Testis (tissue), 5 donors: ENCODE measurements around the gene CAMK2A.

GRCh38 chr5:150263674-150264347, 25.8 kb downstream of the CAMK2A start:
- PRO-cap, 3 experiments: no peak in any of the 3 experiments
- RAMPAGE, long total RNA, 2 experiments: no peak in any of the 2 experiments
- RRBS: no CpG with 5 or more reads among the region's 5 CpGs

GRCh38 chr5:150289571-150290171, at the start of gene CAMK2A:
Gene CAMK2A (minus strand): TSS chr5:150289773.
- PRO-cap, 3 experiments: no peak in any of the 3 experiments
- RAMPAGE, long total RNA, 2 experiments: no peak in any of the 2 experiments
- RRBS: 55% methylated on average over 4 of the region's 23 CpGs

DNA sequence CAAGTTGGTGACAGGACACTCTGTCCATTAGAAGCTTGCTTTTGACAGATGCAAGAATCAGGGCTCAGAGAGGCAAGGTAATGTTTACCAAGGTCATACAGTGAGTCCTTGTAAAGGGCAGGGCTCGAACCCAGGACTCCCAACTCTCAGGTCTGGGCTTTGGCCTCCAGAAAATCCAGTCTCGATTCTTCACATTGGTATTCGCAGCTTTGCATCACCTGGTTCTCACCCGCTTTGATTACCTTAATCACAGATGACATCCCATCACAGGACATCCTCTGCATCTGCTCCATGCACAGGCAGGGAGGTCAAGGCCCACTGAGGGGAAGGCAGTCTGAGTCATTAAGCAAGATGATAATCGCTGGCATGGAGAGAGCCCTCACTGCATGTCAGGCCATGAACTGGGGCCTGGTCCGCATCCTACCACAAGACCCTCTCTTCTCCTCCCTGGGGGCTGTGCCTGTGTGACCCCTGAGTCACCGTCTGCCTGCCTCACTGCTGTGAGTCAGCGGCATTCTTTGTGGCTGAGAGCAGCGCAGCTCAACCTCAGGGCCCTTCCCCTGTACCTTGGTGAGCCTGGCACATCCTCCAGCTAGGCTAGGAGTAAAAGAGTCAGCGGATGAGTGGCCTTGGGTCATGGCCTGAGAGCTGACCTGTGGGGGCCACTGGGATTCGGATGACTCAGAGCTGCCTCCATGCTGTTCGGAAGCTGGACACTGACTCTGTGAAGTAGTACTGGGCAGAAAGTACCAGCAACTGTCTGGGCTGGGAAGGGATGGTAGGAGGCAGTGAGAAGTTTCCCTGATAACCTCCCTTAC, 14.3 kb upstream of the ARSI start:
- PRO-cap, 3 experiments: no peak in any of the 3 experiments
- RAMPAGE, long total RNA, 2 experiments: no peak in any of the 2 experiments
- RRBS: no CpG with 5 or more reads among the region's 12 CpGs

DNA sequence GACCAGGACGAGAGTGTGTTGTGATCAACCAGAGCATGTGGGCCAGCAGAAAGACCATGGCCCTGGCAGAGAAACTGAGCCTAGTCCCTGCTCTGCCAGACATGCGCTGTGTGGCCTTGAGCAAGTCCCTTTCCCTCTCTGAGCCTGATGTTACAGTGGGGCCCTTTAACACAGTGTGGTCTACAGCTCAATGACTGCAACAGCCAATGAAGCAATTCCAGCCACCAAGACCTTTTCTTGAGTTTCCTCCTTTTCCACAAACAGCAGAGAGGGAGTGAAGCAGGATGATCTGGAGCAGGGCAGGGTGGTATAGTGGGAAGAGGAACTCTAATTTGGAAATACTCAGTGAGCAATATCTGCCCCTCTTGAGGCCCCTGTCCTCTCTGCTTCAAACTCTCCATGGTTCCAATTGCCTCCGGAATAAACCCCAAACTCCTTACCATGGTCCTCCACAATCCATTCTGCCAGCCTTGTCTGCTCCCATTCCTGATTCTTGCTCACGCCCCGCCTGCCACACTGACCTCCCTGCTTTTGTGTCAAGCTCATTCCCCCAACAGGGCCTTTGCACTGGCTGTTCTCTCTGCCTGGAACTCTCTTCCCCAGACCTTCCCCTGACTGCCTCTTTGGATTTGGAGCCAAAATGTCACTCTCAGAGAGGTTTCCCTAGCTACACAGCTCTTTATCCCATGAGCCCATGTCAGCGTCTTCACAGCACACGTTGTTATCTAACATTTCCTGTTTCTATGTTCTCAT, 26.0 kb upstream of the ARSI start:
- PRO-cap, 3 experiments: no peak in any of the 3 experiments
- RAMPAGE, long total RNA, 2 experiments: no peak in any of the 2 experiments
- RRBS: no CpG with 5 or more reads among the region's 7 CpGs

DNA sequence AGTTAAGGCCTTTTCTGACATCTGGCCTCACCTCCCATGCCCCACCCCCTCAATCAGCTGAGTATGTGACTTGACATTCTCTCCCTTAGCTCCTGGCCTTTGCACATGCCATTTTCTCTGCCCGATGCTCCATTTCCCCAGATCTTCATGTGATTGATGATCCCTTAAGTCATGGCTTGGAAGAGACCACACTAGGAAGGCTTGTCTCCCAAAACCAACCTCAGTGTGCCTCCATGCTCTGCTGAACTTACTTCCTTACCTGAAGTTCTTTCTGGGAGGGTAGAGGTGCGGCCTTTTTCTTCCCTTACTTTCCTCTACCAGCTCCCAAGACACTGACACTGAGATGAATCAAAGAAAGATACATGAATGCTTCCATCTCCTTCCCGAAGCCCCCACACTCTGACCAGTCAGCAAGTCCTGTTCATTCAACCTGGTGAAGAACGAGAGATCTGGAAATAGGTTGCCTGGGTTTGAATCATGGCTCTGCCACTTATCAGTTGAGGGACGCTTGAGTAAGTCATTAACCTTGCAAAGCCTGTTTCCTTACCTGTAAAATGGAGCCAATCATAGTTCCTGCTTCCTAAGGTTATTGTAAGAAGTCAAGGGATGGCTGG, 17.4 kb upstream of the TCOF1 start:
- PRO-cap, 3 experiments: no peak in any of the 3 experiments
- RAMPAGE, long total RNA, 2 experiments: no peak in any of the 2 experiments
- RRBS: no CpG with 5 or more reads among the region's 5 CpGs

DNA sequence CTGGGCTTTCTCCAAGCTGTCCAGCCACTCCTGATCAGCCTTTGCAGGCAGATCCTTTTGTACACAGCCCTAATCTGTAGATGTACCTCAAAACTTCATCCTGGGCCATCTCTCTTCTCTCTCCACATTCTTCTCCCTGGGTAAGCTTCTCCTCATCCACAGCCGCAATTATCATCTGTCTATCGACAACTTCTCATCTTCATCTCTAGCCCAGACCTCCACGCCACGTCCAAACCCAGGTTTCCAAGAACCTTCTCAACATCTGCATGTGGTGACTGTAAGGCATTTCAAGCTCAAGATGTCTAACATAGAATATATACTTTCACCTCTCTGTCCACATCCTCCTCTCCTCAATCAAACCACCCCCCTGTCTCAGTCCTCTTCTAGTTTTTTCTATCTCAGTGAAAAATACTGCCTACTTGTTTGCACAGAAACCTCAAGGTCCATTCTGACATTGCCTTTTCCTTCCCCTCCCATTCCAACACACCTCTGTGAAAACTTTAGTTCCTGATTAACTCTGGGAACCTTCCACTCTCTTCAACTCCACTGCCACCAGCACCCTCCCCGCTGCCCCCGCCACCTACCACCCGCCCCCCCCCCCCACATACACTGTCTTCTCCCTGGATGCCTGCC, 2.5 kb upstream of the TCOF1 start:
- PRO-cap, 3 experiments: no peak in any of the 3 experiments
- RAMPAGE, long total RNA, 2 experiments: no peak in any of the 2 experiments
- RRBS: no CpG with 5 or more reads among the region's 7 CpGs

- PRO-cap, 3 experiments: no peak in any of the 3 experiments
- RAMPAGE, long total RNA, 2 experiments: no peak in any of the 2 experiments
- RRBS: no CpG with 5 or more reads among the region's 8 CpGs
Measured at GRCh38 chr5:150394022-150394821, 18.5 kb downstream of the CD74 start.

GRCh38 chr5:150402308-150403200, 10.2 kb downstream of the CD74 start:
- PRO-cap, 3 experiments: no peak in any of the 3 experiments
- RAMPAGE, long total RNA, 2 experiments: start-site peak on the plus strand in 1 of 2 experiments, at chr5:150401978-150402921 at its widest, 12 reads per replicate
- RRBS: no CpG with 5 or more reads among the region's 15 CpGs

- PRO-cap, 3 experiments: no peak in any of the 3 experiments
- RAMPAGE, long total RNA, 2 experiments: no peak in any of the 2 experiments
- RRBS: no CpG with 5 or more reads among the region's 6 CpGs
Measured at GRCh38 chr5:150515356-150515859, 7.5 kb downstream of the NDST1 start.

DNA sequence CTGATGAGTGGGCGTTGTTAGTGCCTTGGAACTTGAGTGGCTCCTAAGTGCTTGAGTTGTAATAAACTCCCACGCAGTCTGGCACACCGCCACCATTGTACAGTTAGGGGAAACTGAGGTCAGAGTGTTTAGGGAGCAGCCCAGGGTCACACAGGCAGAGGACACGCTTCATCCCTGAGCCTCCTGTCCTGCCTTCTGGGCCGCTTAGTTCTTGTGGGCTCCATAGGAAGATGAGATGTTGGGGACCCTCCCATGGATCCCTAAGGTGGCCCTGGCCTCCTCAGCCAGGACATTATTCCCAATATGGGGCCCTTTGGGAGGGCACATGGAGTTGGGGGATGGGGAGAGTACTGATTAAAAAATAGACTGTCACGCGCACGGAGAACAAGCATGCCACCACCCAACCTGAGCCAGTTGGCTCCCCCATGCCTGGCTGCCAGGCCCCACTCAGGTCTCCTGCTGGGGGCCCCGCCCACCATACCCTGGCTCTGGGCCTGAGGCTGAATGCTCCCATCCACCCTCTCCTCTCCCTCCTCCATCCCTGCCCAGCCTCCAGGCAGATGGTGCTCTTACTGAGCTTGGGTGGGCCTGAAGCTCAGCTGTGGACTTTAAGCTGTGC, 10.2 kb upstream of the SYNPO start:
- PRO-cap, 3 experiments: no peak in any of the 3 experiments
- RAMPAGE, long total RNA, 2 experiments: no peak in any of the 2 experiments
- RRBS: no CpG with 5 or more reads among the region's 9 CpGs

DNA sequence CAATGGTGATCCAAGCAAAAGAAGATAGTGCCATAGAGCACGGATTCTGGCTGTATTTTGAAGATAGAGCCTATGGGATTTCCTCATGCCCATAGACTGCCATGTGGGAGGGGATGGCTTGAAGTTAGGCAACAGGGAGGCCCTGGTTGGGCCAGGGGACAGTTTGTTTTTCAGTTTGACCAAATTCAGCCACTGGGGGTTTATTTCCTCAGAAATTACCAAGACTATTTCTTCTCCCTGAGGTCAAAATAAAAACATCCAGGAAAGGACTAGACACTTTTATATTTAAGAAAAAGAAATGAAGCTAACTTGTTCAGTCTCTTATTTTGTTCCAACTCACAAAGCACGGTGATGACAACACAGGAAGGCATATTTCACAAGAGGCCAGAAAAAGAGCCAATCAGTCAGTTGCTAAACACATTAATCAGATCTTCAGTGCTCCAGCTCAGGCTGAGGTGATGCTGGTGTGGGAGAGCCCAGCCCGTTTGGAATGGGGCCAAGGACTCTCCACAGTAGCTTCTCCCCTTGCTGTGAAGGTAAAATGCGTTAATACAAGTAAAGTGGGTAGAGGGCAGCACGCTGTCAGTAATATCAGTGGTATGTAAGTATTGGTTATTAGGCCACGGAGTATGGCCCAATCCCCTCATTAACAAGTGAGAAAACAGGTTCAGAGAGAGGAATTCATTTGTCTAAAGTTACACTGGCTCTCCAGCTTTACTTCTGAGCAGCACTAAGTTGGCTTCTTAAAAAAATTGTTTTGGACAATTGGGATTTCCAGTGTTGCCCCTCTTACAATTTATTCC, 4.5 kb upstream of the DCTN4 start:
- PRO-cap, 3 experiments: peak in 1 of 3 experiments; most common plus-strand start position 420 of the sequence (in 1)
- RAMPAGE, long total RNA, 2 experiments: no peak in any of the 2 experiments
- RRBS: no CpG with 5 or more reads among the region's 6 CpGs

- PRO-cap, 3 experiments: no peak in any of the 3 experiments
- RAMPAGE, long total RNA, 2 experiments: no peak in any of the 2 experiments
- RRBS: no CpG with 5 or more reads among the region's 10 CpGs
Measured at GRCh38 chr5:150779850-150780719, 1.5 kb downstream of the SMIM3 start.

DNA sequence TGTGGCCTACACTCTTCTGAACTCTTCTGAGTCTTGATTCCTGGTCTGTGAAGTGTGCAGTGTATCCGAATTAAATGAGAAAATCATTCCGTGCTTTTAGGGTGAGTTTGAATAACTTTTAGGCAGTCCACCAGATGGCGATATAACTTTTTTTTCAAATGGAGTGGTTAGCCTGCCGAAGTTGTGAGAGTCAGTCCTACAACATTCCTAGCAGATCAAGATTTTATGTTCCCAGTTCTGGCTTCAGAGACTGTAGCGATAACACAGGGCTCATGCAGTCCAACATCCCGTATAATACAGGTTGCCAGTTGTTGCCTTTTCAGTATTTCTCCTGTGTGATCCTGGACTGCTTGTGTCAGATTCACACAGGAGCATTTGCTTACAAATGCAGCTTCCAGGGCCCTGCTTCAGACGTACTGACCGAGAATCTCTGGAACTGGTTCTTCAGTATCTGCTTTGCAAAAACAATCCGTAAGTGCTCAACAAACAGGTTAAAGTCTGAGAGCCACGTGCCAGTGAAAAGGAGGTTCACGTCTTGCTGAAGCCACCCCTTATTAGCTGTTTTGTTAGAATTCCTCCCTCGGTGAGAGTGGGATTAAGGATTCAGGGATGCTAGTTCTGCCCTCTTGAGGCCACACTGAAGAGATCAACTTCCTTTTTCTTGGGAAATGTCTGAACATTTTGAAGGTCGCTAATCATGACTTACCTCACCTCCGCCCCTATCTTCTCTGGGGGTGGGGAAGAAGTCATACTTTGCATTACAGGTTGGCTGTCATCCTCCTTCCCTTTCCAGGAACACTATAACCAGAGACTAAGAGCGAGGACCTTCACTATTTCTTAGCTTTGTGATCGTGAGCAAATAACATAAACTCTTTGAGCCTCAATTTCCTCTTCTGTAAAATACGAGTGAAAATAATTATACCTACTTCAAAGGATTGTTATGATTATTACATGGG, 22.8 kb downstream of the SMIM3 start:
- PRO-cap, 3 experiments: no peak in any of the 3 experiments
- RAMPAGE, long total RNA, 2 experiments: no peak in any of the 2 experiments
- RRBS: no CpG with 5 or more reads among the region's 17 CpGs

DNA sequence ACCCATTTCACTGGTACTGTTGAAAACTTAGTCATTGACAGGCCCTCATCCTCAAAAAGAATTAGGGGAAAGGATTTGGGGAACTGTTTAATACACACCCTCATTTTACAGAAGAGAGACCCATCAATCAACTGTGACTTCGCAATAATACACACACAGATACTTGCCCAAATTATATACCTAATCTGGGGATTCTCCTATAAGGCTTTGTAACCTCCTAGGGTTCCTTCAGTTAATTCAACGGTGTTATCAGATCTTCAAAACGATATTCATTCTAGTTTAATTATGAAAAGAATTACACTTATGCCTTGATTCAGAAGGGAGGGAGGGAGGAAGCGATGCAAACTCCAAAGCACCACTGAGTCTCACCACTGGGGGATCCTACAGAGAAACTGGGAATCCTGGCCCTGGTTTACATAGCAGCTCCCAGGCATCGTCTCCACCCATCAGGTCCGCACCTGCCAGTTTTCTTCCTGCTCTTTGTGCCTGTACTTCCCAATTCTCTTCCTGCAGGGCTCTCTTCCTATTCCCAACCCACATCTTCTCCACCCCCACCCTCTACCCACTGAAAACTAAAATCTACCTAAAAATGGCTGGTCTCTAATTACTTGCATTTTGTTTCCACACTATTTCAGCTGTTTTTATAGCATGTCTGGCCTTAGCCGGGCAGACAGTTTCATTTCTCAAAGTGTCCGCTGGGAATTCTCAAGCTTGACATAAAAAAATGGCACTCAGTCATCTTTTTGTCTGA, 1.4 kb upstream of the TNIP1 start:
- PRO-cap, 3 experiments: peak in 2 of 3 experiments; most common minus-strand start position 63 of the sequence (in 2)
- RAMPAGE, long total RNA, 2 experiments: no peak in any of the 2 experiments
- RRBS: no CpG with 5 or more reads among the region's 8 CpGs

- PRO-cap, 3 experiments: no peak in any of the 3 experiments
- RAMPAGE, long total RNA, 2 experiments: no peak in any of the 2 experiments
- RRBS: 81% methylated on average over 2 of the region's 14 CpGs
Measured at GRCh38 chr5:151100794-151101613, 20.2 kb upstream of the TNIP1 start.

- PRO-cap, 3 experiments: no peak in any of the 3 experiments
- RAMPAGE, long total RNA, 2 experiments: no peak in any of the 2 experiments
- RRBS: 20% methylated on average over 1 of the region's 17 CpGs
Measured at GRCh38 chr5:151156894-151157408, 628 bp downstream of the ANXA6 start.

- PRO-cap, 3 experiments: no peak in any of the 3 experiments
- RAMPAGE, long total RNA, 2 experiments: no peak in any of the 2 experiments
- RRBS: no CpG with 5 or more reads among the region's 6 CpGs
Measured at GRCh38 chr5:151177732-151178547, 20.4 kb upstream of the ANXA6 start.

DNA sequence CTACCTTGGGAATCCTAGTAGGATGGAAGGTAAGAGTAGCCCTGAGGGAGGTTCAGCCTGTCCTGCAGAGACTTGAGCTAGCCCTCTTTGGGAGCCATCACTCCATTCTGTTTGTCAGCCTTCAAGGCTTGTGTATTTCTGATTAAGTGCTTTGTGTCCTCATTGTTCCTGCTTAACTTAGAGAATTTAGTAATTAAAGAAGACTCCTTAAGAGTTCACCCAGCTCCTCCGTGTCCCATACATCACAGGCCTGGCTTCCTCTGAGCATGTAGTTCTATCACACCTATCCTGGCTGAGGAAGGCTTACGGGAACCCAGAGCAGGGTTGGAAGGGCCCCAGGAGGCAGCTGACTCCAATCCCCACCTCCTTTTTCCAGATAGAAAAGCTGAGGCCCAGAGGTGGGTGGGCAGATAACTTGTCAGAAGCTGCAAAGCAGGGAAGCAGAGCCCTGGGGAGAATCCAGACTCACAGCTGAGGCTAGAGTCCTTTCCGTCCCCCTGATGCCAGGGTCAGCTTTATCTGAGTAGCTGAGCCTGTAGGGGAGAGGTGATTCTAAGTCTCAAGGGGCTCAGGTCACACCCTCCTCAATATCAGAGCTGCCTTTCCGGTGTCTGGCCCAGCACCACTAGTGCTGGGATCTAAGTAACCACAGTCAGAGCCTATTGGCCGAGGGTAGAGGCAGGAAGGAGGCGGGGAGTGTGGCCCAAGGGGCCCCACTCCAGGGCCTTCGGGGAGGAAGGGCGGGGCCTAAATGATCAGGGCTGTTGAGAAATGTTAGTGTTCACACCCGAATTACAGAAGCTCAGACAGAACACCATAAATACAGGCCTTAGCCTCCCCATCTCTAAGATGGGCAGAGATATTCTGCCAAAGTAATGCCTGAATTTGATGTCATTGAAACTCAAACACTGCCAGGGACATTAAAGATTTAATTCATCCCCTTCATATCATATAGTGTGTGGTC, 10.0 kb downstream of the CCDC69 start:
- PRO-cap, 3 experiments: peak in 3 of 3 experiments; most common plus-strand start position 797 of the sequence (in 3); most common minus-strand start position 613 of the sequence (in 2)
- RAMPAGE, long total RNA, 2 experiments: no peak in any of the 2 experiments
- RRBS: no CpG with 5 or more reads among the region's 9 CpGs

- PRO-cap, 3 experiments: no peak in any of the 3 experiments
- RAMPAGE, long total RNA, 2 experiments: no peak in any of the 2 experiments
- RRBS: no CpG with 5 or more reads among the region's 3 CpGs
Measured at GRCh38 chr5:151221580-151221936, 2.3 kb downstream of the CCDC69 start.

- PRO-cap, 3 experiments: no peak in any of the 3 experiments
- RAMPAGE, long total RNA, 2 experiments: no peak in any of the 2 experiments
- RRBS: no CpG with 5 or more reads among the region's 4 CpGs
Measured at GRCh38 chr5:151230014-151230434, 6.1 kb upstream of the CCDC69 start.